ENCODE measurements around the gene CHN1.

GRCh38 chr2:172928765-172929179 is 146.9 kb upstream of the MAP3K20 start:
- RRBS, 2 experiments, result no CpG with 5 or more reads among the region's 2 CpGs

- RRBS, 2 experiments, result no CpG with 5 or more reads among the region's 12 CpGs
Measured at GRCh38 chr2:172985253-172985984, 90.2 kb upstream of the MAP3K20 start.

GRCh38 chr2:173049196-173050022 is 26.2 kb upstream of the MAP3K20 start:
- RRBS, 2 experiments, result no CpG with 5 or more reads among the region's 6 CpGs

DNA sequence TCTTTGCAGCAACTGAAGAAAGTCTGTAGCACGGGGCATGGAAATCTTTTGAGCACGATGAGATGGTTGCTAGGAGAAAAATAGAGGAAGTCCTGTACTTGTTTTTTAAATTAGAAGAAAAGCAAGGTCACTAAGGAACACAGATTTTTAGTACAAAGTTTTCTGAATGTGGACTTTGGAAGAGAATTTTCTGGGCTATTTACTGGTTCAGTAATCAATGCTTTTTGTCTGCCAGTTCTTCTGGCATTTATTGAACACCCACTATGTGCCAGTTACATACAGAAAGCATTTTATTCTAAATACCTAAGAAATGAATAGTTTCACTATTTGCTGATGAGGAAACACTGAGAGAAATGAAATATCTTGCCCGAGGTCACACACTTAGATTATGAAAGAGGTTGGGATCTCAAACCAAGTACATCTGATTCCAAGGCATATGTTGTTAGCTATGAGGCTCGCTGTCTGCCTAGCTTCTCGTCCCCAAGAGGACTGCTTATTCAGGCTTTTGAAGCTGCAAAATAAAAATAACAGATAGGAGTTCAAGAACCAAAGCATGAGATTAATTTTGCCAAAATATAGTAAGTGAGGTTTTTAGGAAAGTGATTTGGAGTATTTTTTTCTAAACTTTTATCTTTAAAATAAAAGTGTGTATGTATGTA is 15.5 kb upstream of the MAP3K20 start:
- RRBS, 2 experiments, result no CpG with 5 or more reads among the region's 5 CpGs

DNA sequence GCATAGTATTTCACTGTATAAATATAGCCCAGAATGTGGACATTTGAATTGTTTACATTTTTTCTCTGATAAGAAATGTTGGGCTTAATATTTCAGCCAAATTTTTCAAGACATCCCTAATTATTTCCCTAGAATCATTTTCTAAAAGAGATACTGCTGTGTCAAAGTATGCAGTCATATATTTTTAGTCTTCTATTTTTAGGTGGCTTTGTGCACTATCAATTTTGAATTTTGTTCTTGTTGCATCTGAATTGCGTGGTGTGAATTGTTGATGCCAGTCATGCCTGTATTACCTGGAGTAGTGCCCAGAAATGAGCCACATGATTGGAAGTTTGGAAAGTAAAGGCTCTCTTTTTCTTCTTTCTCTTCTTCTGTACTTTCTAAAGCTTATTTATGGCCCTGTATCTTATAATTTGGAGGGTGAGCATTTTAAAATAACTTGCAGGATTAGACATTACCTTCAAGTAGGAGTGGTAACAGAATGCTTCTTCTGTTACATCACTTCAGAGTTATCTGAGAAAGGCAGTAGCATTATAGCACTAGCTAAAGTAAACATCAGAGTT is 112.2 kb downstream of the MAP3K20 start:
- RRBS, 2 experiments, result no CpG with 5 or more reads among the region's 1 CpG

- RRBS, 2 experiments, result no CpG with 5 or more reads among the region's 6 CpGs
Measured at GRCh38 chr2:173210502-173210854, 134.8 kb downstream of the MAP3K20 start.

DNA sequence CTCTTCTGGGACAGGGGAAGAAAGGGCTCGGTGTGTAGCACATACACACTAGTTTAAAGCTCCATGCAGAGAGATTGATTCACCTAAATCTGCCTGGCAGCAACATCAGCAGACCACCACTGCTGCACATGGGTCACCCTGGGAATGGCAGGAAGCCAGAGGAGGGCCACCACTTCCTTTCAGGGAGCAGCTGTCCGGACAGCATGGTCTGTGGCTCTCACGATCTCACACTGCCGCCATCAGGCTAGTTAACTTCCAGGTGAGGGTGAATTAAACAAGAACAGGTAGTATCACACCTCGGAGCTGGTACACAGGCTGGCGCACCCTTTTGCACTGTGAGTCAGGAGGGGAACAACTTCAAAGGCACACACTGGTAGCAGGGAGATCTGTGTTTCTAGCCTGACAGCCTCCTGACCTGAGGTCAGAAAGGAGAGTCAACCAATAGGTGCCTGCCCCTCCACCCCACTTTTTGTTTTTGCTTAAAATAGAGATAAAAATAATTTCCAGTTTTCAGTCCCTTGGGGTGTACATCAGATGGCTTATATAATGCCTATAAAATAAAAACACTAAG is 108.5 kb downstream of the CDCA7 start:
- RRBS, 2 experiments, result no CpG with 5 or more reads among the region's 6 CpGs

DNA sequence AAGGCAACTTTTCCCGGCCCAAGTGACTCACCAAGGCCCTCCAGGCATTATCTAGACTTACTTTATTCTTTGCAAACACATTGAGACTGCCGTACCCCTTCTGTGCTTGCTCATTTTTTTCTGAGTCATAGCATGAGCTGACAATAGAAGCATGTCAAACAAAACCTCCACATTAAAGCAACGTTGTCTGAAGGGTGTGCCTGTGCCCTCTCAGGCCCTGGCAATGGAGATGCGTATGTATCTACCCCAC is 298.1 kb downstream of the CDCA7 start:
- RRBS, 2 experiments, result no CpG with 5 or more reads among the region's 4 CpGs

DNA sequence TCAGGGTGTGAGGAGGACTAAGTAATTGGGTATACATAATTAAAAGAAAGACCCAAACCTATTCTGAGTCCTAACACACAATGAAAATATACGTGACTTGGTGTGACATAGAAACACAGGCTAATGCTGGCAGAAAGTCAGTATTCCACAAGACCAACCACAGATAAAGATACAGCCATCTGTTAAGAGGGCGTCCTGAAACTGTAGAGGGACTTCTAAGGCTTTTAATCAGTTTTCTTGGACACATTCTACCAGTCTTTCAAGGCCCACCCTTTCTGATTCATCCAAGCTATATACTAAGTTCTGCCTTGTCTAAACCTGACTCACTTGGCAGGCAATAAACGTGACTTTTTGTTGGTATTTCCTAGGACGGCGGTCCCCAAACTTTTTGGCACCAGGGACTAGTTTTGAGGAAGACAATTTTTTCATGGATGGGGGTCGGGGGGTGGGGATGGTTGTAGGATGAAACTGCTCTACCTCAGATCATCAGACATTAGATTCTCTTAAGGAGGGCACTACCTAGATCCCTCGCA is 61.5 kb downstream of the SP3 start:
- RRBS, 2 experiments, result no CpG with 5 or more reads among the region's 7 CpGs

- RRBS, 2 experiments, result no CpG with 5 or more reads among the region's 5 CpGs
Measured at GRCh38 chr2:173921491-173922376, 43.4 kb downstream of the SP3 start.

DNA sequence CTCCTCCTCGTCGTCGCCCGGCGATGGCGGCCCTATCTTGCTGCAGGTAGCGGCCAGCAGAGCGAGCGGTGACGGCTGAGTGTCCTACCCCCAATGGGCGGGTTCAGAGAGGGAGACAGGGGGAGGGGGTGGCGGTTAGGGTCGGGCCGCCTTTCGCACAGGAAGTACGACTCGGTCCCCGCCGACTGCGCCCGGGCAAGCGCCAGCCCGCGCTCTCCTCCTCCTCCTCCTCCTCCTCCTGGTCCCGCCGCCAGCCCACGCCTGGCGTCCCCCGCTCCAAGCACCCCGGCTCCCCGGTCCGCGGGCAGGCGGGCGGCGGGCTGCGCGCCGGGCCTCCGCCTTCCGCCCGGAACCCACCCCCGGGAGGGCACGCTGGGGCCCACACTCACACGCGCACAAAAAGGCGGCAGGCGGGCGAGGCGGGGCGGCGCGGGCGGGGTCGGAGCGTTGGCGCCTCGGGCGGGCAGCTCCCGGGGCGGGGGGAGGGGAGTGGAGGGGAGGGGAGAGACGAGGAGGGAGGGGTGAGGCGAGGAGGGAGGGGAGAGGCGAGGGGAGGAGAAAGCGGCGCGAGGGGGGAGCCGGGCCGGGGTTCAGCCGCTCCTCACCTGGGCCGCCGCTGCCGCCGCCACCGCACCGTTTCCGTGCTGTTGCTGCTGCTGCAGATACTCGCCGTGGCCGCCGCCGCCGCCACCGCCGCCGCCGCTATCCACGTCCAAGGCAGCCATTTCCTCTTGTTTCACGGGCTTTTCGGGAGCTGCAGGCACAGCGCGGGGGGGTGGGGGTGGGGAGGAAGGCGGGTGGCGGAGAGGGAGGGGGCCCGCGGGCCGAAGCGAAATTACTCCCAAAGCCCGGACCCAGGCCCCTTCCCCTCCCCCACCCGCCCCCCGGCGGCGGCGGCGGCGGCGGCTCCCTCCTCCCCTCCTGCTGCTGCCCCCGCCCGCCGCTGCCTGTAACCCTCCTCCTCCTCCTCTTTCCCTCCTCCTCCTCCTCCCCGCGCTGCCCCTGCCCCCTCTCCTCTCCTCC is 1.1 kb downstream of the SP3 start:
- RRBS, 2 experiments, result 1% methylated on average over 15 to 19 of the region's 112 CpGs

- RRBS, 2 experiments, result no CpG with 5 or more reads among the region's 5 CpGs
Measured at GRCh38 chr2:173991880-173992570, 26.9 kb upstream of the SP3 start.

- RRBS, 2 experiments, result no CpG with 5 or more reads among the region's 4 CpGs
Measured at GRCh38 chr2:174221568-174222171, 26.7 kb downstream of the OLA1 start.

DNA sequence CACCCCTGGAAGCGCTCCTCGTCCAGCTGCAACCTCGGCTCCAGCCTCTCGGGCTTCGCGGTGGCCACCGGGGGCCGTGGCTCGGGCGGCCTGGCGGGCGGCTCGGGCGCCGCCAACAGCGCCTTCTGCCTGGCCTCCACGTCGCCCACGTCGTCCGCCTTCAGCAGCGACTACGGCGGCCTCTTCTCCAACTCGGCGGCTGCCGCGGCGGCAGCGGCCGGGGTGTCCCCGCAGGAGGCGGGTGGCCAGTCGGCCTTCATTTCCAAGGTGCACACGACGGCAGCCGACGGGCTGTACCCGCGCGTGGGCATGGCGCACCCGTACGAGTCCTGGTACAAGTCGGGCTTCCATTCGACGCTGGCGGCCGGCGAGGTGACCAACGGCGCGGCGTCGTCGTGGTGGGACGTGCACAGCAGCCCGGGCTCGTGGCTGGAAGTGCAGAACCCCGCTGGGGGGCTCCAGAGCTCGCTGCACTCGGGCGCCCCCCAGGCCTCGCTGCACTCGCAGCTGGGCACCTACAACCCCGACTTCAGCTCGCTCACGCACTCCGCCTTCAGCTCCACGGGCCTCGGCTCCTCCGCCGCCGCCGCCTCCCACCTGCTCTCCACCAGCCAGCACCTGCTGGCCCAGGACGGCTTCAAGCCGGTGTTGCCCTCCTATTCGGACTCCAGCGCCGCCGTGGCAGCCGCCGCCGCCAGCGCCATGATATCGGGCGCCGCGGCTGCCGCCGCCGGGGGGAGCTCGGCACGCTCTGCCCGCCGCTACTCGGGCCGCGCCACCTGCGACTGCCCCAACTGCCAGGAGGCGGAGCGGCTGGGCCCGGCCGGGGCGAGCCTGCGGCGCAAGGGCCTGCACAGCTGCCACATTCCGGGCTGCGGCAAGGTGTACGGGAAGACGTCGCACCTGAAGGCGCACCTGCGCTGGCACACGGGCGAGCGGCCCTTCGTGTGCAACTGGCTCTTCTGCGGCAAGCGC is 1.8 kb downstream of the SP9 start:
- RRBS, 2 experiments, result under 1 to 2% methylated on average over 26 to 27 of the region's 120 CpGs

DNA sequence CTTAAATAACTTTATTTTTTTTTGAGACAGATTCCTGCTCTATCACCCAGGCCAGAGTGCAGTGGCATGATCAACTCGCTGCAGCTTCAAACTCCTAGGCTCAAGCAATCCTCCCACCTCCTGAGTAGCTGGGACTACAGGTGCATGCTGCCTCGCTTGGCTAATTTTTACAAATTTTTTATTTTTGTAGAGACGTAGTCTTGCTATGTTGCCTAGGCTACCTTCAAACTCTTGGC is 14.2 kb upstream of the WIPF1 start:
- RRBS, 2 experiments, result no CpG with 5 or more reads among the region's 3 CpGs

GRCh38 chr2:174998448-174998681 is 6.8 kb downstream of the CHN1 start:
- RRBS, 2 experiments, result no CpG with 5 or more reads among the region's 3 CpGs

DNA sequence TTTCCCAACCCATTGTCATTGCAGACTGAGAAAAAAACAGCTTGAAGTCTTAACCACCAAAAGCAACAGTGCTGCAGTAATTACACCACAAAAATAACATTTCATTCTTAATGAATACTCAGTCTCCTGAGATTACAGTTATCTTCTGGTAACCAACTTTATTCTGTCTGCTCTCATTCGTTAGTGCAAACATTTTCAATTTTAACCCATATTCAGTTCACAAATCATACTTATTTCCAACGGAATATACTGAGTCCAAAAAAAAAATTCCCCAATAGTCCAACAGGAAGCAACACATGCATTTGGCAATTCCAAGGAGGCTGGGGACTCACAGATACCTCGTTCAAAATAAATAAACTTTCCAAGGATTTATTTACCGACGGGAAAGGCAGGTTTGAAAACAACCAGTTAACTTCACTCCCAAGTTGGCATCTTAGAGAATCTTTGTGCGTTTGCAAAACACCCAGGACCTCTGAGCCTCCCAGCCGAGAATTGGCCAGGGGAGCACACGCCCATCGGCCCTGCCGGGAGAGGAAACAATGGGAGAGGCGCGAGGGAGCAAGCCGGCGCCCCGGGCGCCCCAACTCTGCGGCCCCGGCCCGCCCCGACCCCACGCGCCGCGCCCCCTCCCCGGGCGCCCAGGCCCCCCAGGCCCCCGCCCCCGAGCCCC is 868 bp downstream of the CHN1 start:
- RRBS, 2 experiments, result 1 to 2% methylated on average over 13 to 14 of the region's 28 CpGs

GRCh38 chr2:175004848-175006067 is at the start of gene CHN1:
TSS of gene CHN1 (minus strand) at chr2:175005381.
- RRBS, 2 experiments, result under 1 to 3% methylated on average over 14 to 33 of the region's 108 CpGs